Hair follicular keratinocyte (primary cell): ENCODE results near the gene ZNF189.

DNA sequence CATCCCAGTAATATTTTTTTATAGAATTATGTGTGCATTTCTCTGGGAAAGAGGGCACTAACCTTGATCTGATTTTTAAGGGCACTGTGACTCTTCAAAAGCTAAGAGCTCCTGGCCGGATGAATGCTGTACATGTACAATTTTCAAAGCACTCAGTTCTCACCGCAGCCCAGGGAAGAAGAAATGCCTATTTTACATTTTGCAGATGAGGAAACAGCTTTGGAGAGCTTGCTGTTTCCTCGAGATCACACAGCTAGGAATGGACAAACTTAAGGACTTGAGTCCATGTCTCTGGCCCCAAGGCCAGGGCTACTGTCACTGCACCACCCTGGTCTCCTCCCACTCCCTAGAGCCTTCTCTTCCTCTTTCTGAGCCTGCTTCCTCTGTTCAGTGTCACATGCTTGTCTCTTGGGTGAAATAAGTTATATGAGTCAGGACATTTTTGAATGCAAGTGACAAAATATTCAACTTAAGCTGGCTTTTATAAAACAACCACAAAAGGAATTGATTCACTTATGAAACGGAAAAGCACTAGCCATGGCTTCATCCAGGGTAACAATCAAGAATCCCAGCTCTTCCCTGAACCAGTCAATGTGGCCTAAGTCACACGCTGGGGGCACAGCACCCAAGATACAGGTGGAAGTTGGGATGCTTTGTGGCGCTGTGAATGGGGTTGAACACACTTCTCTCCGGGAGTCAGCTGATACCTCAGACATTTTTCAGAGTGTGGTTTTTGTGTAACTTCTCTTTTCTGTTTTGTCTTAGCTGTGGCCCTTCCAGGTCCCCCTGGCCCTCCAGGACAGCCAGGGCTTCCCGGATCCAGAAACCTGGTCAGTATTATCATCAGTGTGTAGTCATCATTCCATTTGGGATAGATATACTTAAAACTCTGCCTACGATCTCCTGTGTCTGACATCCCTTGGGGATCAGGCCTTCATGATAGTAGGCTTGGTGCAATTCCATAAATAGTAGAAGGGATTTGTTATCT, 45.5 kb upstream of the TGFBR1 start:
- RAMPAGE, long total RNA: no peak

- RAMPAGE, long total RNA: no peak
Measured at GRCh38 chr9:99132410-99132838, 27.5 kb downstream of the TGFBR1 start.

GRCh38 chr9:99151410-99151896, 46.5 kb downstream of the TGFBR1 start:
- RAMPAGE, long total RNA: no peak

GRCh38 chr9:99151897-99152537, 47.1 kb downstream of the TGFBR1 start:
- RAMPAGE, long total RNA: no peak

DNA sequence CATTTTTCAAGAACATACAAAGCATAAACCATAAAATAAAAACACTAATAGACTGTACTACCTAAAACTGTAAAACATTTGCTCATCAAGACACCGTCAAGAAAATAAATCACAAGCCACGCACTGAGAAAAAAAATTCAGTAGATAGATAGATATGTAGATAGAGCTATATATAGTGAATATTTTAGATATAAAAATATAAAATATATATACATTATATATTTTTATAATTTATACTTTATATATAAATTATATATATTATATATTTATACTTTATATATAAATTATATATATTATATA, 100.4 kb upstream of the NR4A3 start:
- RAMPAGE, long total RNA: no peak

DNA sequence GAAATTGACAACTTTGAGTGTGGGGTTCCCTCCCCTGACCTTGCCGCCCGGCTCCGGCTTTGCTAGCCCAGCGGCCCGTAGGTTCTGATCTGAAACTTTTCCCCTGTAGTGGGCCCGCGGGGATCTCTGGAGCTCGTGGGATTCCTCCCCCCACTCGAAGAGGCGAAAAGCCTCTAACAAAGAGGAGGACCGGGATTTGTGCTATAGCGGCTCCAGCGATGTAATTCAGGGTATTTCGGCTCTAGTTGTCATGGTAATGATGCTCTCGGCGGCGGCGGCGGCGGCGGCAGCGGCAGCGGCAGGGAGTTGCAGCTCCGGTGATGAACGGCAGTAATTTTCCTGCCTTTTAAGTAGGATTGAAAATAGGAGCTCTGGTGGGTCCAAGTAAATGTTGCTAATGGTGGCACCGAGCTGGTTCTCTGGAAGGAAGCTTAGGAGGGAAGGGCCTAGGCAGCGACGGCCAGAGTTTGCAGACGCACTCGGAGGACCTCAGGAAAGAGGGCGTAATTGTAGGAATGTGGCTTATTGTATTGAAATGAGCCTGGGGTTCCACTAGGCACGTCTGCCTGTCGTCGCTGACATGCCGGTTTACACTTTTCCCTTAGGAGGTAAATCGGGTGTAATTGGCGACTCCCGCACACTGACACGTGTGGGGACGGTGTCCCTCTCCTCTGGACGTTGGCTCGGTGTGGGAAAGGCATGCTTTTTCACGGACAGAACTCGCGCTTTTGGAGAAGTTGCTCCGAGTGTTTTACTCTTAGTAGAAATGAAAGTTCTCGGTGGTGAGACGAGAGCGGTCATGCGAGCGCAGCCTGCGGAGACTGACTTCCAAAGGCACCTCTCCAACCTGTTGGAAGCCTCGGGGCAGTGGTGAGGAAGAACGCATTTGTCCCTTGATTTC, 1.0 kb downstream of the NR4A3 start:
- RAMPAGE, long total RNA: no peak

DNA sequence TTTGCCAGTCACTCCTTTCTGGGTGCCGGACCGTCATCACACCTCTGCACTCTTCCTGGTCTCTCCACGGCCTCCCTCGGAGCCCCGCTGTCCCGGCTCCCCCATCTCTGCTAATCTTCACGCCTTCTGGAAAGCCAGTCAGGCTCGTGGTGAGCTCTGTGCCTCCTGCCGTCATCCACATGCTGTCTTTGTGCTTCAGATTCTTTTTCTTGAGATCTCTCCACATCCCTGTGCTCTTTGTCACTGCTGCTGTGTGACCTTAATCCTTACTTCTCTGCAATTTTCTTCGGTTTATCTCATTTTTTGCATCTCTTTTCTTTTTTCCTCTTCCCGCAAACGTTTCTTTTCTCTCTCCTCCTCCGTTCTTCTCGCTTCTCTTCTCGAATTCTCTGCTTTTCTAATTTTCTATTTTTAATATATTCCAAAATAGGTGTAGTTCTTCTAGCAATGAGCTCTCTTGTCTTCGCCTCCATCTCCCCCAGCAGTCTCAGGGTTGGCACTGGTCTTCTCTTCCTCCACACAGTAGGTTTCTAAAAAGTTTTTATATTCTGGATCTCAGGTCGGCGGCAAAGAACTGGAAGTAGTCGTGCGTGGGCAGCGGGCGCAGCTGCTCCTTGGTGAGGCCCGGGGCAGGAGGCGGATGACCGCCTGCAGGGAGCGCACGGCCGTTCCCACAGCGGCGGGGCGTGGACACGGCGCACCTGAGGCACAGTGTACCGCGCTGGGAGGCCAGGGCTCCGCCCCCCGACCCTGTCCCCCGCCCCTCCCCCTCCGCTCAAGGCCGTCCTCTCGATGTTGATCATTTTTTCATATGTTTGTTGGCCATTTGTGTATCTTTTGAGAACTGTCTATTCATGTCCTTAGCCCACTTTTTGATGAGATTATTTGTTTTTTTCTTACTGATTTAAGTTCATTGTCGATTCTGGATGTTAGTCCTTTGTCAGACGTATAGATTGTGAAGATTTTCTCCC, 92.3 kb downstream of the STX17 start:
- RAMPAGE, long total RNA: no peak

GRCh38 chr9:100144319-100144576, 45.2 kb downstream of the INVS start:
- RAMPAGE, long total RNA: no peak

DNA sequence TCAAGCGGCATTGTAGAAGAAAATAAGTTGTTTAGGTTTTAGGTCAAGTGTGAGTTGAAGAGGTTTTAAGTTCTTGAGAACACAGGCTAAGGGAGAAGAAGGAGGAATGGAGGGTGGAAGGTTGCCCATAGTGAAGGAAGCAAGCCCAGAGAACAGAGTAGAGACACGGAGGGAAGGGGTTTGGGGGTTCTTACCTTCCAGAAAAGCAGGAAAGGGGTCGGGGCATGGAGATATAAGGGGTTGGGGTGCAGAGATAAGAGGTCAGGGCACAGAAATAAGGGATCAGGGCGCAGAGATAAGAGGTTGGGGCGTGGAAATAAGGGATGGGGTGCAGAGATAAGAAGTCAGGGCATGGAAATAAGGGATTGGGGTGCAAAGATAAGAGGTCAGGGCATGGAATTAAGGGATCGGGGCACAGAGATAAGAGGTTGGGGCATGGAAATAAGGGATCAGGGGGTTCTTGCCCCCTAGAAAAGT, 46.1 kb downstream of the INVS start:
- RAMPAGE, long total RNA: no peak

DNA sequence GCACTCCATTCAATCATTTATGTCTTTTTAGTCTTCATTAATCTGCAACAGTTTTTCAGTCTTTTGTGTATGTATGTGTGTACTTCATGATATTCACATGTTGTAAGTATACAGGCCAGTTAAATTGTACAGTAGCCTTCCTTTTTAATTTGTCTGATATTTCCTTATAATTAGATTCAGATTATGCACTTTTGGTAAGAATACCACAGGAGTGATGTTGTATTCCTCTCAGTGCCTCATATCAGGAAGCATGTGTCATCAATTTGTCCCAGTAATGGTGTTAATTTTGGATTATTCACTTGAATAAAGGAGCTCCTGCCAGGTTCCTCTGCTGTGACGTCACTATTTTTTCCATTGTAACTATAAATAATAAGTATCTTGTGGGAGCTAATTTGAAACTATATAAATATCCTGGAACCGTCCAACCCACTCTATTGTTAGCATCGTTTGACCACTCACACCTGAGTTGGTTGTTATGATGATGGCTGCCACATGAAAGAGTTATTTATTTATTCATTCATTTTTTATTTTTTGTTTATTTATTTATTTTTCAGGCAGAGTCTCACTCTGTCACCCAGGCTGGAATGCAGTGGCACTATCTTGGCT, 107.8 kb downstream of the INVS start:
- RAMPAGE, long total RNA: no peak

DNA sequence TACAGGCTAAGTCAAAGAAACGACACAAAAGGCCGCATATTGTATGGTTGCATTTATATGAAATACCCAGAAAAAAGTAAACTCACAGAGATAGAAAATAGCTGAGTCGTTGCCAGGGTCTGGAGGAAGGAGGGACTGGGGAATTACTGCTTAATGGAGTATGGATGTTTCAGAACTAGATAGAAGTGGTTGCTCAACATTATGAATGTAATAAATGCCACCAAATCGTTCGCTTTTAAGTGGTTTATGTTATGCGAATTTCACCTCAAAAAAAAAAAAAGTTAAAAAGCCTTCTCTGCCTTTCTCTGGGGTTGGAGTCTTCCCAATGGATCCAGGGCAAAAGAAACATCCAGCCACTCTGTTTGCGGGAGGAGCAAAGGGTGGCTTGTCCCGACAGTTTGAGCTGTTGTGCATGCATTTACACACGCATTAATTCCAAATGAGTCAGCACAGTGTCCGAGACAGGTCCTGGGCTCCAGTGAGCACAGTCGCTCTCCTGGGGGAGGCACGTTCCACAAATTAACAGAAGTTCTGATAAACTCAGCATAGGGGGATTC, 630 bp upstream of the MSANTD3 start:
- RAMPAGE, long total RNA: no peak

DNA sequence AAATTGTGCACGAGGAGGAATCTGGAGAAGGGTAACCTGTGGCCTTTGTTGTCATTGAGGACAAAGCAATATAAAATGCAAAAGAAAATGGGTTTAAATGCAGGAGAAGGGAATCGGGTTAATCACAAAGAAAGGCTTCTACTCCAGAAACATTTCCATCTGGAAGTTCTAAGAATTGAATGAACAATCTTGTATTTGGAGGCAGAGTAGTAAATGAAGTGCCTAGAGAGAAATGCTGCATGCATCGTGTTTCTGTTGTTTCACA, 16.1 kb downstream of the CAVIN4 start:
- RAMPAGE, long total RNA: no peak

- RAMPAGE, long total RNA: no peak
Measured at GRCh38 chr9:101372411-101372641, 12.5 kb downstream of the BAAT start.

DNA sequence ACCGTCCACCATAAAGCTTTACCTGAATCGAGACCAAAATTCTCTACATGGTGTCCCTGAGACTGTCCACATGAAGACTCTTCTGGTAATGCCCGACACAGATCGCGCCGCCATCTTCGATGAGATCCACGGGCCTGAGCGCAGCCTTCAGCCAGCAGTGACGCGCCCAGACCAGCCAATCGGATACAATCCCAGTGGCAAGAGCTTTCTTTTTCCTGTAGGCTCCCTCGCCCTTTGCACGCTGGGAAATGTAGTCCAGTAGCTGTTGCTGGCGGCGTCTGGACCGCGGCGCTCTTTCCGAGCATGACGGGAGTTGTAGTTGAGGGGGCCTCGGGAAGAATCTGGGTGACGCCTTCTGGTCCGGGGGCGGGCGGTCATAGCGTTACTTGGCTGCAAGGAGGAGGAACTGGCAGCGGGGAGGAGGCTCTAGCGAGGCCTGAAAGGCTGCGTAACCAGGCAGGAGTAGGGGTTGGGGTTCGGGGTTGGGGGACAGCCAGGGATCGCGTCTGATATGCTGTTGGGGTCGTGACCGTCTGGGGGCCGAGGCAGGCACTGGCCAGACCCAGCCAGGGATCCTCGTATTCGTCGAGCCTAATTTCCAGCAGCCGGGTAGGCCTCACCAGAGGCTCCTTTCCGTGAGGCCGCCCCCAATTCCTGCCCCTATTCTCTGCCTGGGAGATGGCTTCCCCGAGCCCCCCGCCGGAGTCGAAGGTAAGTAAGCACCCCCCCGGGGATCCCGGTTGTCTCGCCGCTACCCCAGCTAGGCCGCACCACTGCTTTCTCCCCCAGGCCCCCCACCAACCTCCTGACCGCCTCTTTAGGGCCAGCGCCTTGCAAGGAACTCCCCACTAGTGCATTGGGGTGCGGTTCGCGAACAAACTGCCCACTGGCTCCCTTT, at the start of gene ZNF189:
Gene ZNF189, plus strand, starts transcription at position 373 of the 898 bp plus-strand sequence.
- RAMPAGE, long total RNA: start-site peak on the minus strand centred at position 130 of the sequence, 21 bp wide, 378 and 769 reads in 2 replicates

DNA sequence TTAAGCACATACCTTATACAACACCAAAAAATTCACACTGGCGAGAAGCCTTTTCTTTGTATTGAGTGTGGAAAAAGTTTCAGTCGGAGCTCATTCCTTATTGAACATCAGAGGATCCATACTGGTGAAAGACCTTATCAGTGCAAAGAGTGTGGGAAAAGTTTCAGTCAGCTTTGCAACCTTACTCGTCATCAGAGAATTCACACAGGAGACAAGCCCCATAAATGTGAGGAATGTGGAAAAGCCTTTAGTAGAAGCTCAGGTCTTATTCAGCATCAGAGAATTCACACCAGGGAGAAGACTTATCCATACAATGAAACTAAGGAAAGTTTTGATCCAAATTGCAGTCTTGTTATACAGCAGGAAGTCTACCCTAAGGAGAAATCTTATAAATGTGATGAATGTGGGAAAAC, 10.1 kb downstream of the ZNF189 start:
- RAMPAGE, long total RNA: no peak

GRCh38 chr9:101427486-101427715, 8.2 kb downstream of the ALDOB start:
- RAMPAGE, long total RNA: no peak

- RAMPAGE, long total RNA: no peak
Measured at GRCh38 chr9:101443936-101444310, 8.3 kb upstream of the ALDOB start.

DNA sequence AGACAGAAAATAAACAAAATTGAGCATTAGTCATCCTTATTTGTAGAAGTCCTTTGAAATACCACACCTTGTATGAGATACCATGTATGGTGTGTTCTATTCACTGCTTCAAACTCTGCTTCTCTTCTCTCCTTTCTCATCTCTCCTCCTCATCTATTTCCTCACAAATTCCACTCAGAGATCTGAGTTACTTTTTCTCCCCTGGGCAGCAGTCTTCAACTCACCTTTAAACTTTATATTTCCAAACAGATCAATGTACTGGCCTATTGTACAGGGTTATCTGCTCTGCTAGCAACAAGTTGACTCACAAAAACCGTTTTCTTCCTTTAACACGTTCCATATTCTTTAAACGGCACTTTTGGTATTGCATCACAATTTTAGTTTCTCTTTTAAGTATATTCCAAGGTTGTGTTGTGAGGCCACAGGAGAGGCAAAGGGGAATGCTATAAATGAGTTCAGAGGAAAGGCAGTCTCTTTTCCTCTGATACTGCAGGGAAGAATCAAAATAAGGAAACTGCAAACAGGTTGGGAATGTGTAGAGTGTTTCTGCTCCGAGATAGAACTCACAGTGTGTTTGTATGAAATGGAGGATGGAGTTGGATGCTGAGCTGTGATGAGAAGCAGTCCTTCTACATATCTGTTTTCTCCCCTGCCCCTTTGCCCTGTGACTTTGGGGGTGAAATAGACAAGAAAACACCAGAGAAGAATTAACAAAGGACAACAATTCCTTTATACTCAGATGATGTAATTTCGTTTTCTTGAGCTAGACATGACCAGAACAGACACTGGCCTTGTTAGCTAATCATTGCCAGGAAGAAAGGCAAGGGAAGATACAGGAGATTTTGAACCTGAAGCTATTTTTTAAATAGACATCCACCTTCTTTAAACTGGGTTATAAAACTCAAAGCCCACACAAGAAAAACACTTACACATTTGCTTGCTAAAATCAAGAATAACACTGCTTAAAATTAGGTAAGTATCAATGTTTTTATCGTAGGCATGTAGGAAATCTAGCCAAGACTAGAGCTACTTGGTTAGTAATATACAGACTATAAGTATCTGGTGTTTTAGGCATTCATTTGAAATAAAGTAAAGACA, 10.0 kb upstream of the ALDOB start:
- RAMPAGE, long total RNA: no peak

DNA sequence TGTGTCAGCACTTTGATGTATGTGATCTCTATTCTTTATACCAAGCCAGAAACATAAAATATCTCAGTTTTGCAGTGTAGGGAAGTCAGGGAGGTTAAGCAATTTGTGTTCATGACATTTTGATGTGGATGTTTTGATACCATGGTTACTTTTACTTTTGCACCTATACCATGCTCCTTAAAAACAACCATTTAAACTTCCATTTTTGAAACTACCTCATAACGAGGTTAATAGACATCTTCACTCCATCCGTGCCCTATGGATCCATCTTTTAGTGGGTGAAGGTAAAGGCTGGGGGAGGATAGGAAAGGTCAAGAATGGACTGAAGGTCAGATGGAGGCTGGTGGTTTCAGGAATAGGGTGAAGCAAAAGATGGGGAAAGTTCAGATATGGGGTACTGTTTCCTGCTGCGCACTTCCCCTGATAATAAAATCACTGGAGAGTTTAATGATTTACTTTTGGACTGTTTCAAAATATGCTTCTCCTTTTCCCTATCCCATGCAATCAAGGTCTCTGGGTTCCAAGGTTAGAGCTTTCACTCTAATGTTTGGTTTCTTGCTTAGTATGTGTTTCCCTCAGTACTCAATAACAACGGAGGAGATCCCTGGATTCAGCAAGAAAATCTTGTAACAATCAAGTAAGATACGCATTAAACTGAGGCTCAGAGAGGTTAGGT, 10.7 kb upstream of the PPP3R2 start:
- RAMPAGE, long total RNA: no peak

DNA sequence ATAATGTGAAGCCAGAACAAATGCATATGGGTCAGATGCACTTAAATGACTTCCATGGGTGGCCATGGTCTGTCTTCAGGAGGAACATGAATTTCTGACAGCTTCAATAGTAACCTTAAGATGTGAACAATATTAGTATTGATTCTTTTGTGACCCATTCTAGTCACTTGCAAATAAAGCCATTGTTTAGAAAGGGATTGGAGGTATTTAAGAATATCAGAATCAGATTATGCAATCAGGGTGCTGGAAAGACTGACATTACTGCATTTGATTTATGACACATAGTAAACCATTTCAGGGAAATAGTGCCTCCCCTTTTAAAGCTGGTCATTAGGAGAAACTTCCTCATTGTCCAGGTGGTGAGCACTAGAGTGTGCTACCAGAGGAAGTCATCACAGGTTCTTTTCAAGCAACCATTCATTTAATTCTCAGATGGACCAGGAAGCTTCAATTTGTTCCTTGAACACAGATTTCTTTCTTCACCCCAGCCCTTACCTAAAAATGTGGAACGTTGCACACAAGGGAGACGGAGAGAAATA, 32.1 kb downstream of the GRIN3A start:
- RAMPAGE, long total RNA: no peak